Bronchus (tissue), 1 donor: ENCODE results near the genes KCTD7, SPDYE21 and AUTS2.

DNA sequence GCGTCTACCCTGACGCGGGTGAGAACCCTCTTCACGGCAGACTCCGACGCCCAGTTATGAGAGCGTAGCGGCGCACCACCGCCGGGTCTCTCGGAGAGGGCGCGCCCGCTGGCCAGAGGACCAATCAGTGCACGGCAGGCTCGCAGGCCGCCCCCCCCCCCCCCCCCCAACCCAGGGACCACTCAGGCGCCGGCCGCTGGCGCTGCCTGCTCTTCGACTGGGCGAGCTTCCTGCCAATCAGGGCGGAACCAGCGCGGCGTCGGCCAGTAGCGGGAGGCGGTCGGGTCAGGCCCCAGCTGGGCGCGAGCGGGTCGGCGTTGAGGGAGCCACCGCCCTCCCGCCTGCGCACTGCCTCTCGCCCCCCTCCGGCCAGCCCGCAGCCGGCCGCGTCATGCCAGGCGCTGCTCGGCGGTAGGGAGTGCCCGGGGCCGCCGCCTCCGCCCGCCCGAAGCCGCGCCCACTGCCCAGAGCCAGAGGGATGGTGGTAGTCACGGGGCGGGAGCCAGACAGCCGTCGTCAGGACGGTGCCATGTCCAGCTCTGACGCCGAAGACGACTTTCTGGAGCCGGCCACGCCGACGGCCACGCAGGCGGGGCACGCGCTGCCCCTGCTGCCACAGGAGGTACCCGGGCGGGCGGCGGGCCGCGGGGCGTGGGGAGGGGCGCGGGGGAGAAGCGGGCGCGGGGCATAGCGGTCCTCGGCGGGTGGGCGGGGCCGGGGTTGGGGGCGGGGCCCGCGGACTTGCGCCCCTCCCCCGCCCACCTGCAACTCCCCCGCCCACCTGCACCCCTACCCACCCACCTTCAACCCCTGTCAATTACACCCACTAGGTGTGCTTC lies at the start of gene KCTD7:
Gene KCTD7, plus strand, starts transcription at position 295 of the 839 bp plus-strand sequence.
- PRO-cap = bidirectional peak, plus-strand start at position 295 of the sequence, minus-strand start at position 58 of the sequence; unidirectional peak, minus-strand start at position 706 of the sequence

- PRO-cap = no peak
Measured at GRCh38 chr7:66699961-66700531, 40.5 kb upstream of the RABGEF1 start.

DNA sequence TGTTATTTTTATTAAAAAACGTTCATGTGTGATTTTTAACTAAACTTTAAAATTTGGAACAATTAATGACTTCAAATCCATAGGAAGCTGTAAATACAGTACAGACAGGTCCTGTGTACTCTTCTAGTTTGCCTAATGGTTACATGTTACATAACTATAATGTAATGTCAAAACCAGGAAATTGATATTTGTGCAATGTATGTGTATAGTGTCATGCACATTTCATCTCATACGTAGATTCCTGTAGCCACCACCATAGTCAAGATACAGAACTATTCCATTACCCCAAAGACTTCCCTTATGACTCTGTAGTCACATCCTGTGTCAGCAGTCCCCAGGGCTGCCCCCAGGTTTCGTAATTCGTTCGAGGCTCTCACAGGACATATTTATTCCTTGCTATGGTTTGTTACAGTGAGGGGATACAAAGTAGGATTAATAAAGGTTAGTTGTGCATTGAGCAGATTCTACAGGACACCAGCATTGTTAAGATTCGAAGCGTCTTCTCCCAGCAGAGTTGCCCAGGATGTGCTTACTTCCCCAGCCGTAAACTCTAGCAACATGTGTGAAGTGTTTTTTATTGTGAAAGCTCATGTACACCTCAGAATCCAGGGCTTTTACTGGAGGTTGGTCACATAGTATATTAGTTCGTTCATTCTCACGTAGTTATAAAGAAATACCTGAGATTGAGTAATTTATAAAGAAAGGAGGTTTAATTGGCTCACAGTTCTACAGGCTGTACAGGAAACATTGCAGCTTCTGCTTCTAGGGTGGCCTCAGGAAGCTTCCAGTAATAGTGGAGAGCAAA lies 18.5 kb downstream of the RABGEF1 start:
- PRO-cap = no peak

GRCh38 chr7:66987770-66988247 lies 7.6 kb downstream of the SBDS start:
- PRO-cap = no peak

DNA sequence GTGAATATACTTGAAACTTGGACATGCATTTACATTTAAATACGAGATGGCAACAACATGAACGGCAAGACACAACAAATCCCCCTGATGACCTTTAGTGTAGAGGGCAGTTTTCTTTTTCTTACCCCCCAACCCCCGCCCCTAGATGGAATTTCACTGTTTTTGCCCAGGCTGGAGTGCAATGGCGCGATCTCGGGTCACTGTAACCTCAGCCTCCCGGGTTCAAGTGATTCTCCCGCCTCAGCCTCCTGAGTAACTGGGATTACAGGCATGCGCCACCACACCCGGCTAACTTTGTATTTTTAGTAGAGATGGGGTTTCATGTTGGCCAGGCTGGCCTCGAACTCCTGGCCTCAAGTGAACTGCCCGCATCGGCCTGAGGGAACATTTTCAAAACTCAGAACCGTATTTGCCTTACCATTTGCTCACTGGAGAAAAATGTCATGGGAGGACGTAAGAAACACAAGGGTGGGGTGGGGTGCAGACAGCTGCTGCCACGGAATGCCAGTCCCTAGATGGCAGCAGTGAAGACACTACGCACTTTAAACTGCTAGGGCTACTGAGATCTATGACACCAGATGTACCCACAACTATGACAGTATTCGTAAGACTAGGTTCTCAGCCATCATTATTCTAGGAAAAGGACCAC lies 892 bp downstream of the SBDS start:
- PRO-cap = no peak

GRCh38 chr7:67276523-67277112 lies at the start of gene SPDYE21:
TSS of gene SPDYE21 (plus strand) at chr7:67276941.
- PRO-cap = no peak

- PRO-cap = no peak
Measured at GRCh38 chr7:67937472-67938139, 660.9 kb downstream of the SPDYE21 start.

DNA sequence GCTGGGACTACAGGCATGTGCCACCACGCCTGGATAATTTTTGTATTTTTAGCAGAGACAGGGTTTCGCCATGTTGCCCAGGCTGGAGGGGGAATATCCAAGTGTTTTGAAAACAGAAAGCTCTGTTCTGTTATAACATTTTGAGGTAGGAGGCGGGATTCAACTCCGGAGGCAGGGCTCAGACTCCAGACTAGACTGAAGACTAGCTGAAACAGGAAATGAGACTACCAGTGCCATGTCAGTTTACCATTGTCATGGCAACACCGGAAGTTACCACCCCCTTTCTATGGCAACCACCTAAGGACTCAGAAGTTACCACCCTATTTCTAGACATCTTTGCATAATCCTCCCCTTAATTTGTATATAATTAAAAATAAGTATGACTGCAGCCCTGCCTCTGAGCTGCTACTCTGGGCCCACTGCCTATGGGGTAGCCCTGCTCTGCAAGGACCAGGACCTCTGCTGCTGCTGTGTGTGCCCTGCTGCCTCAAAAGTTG lies 1069.0 kb upstream of the AUTS2 start:
- PRO-cap = no peak

DNA sequence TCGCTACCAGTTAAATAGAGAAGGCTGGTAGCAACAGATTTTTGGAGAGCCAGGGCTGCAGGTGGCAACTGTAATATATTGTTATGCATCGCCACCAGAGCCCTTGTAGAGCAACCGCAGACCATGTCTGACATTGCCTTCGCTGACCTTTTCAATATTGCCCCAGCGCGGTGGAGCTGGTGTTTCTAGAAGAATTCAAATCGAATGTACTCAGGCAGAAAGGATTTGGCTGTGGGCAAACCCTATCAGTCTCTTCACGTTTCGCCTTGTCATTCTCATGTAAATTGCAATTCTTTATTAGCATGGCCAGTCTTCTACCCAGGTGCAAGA lies 490.2 kb upstream of the AUTS2 start:
- PRO-cap = unidirectional peak, minus-strand start at position 104 of the sequence

GRCh38 chr7:69597812-69598799 lies at the start of gene AUTS2:
TSS of gene AUTS2 (plus strand) at chr7:69598475.
- PRO-cap = bidirectional peak, plus-strand start at chr7:69598257, minus-strand start at chr7:69598055; unidirectional peak, plus-strand start at chr7:69598533

GRCh38 chr7:69701967-69702271 lies 103.6 kb downstream of the AUTS2 start:
- PRO-cap = no peak

DNA sequence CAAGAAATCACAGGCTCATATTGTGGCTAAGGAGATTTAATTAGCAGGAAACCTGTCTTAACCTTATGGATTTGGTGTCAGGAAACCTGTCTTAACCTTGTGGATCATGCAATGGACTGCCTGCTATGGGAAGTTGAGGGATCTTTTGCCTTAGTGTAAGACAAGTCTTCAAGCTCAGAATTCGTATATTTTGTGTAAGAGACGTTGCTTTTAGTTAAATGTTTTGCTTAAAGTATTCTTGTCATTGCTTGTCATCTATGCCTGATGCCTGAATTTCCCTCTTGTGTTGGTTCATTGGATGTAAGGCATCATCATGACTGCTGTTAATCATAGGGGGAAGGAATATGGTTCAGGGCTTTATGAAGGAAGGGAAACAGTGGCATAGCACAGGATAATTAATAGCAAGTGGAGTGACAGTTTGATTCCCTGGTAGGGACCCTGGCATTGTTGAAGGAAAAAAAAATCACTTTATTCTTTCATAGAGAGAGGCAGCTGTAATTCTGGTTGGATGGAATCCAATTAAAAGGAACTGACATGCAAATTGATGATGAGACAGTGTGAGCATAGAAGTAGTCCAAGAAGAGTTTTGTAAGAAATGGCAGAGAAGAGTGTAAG lies 121.3 kb downstream of the AUTS2 start:
- PRO-cap = no peak

DNA sequence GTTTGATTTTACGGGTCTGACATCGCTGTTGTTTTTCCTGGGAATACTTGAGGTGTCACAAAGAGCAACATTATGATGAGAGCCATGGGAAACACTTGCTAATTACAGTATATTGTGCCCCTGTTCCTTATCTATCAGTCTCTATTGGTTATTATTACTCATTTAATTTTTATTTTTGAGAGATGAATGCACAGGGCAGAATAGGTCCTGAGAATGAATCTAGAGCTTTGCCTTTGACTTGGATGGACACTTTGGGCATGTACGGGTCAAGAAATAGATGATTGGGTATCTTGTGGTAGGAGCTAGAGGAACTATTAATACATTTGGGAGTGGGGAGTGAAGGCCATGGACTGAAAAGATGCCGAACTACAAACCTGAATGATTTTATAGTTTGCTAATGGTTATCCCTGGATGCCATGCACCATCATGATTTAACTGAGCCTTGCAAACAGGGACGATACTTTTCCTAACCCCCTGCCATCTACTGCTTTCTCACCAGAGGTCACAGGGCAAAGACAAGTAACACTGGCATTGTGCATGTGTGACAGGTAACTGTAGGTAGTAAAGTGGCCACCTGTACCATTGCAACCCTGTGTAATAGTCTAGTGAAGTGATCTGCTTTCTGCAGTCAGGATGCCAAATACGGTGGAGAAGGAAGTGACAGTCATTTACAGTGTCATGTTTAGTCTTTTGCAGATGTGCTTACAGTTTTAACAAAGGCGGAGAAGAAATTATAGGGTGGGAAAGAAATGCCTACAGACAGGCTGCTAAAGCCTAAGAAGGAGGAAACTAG lies 157.5 kb downstream of the AUTS2 start:
- PRO-cap = no peak

- PRO-cap = no peak
Measured at GRCh38 chr7:70140640-70141459, 542.6 kb downstream of the AUTS2 start.

GRCh38 chr7:70595342-70595663 lies 536.6 kb upstream of the GALNT17 start:
- PRO-cap = no peak

DNA sequence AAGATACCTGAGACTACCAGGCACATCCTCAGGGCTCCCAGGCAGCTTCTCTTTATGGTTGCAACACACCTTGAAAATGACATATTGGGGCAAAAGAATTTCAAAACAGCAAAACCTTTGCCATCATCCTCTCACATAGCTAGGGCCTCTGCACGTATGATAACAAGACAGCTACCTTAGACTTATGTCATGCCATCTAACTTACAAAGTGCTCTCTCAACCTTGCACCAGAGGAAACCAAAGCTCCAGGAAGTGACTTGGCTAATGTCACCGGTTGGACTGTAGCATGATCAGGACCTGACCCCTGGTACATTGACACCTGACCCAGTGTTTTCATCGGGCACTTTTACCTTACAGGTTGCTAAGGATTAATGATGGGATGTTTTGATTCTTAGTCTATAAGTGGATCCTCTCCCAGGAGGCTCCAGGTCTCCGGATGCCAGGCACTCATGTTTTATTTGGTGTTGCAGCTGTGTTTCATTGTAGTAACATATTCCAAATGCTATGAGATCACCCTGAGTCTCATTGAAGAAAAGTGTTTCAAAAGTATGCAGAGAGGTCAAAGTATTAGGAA lies 529.8 kb upstream of the GALNT17 start:
- PRO-cap = no peak

DNA sequence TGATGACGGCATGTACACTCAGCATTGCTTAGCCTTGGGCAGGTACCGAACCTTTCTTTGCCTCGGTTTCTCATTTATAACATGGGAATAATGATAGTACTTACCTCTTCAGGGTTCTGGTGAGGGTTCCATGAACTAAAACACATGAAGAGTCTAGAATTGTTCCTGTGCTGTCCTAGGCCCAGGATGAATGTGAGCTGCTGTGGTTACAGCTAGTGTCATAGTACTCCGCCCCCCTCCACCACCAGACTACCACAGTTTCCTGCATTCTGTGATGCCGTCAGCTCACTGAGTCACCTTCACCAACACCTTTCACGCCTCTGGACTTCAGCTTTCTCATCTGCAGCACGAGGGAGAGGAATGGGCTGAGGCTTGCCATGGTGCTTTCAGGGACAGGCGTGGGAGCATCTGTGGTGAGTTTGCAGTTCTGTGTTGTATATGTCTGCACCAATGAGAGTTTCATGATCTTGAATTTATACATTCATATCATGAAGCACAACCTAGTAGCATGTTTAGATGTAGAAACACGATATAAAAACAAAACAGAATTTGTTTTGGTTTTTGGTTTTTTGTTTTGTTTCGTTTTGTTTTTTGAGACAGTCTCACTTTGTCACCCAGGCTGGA lies 483.8 kb upstream of the GALNT17 start:
- PRO-cap = no peak

DNA sequence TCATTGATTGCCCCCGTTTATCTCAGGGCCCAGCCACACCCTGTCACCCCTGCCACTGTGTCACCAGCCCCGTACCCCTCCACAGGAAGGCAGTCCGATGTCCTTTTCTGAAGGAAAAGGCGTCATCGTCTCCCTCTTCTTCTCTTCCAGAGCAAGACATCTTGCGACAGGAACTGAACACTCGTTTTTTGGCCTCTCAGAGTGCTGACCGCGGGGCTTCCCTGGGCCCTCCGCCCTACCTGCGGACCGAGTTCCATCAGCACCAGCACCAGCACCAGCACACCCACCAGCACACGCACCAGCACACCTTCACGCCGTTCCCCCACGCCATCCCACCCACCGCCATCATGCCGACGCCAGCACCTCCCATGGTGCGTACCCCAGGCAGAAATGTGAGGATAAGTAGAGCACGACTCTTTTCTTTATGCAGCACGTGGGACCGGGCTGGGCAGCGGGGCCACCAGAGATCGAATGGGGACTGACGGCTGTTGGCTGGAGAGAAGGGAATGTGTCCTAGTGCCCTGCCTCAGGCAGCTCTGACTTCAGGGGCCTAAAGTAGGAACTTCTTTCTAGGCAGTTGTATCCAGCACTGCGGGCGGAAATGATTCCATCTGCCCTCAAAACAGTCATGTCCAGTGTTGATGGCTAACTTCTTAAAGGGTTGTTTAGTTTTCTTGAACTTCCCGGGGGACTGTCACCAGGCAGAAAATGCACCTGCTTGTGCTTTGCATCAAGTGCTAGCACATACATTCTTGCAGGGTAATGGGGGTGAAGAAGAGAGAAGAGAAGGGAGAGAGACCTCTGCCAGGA lies 365.8 kb upstream of the GALNT17 start:
- PRO-cap = no peak

GRCh38 chr7:72806850-72807524 lies 21.0 kb downstream of the TYW1B start:
- PRO-cap = no peak

DNA sequence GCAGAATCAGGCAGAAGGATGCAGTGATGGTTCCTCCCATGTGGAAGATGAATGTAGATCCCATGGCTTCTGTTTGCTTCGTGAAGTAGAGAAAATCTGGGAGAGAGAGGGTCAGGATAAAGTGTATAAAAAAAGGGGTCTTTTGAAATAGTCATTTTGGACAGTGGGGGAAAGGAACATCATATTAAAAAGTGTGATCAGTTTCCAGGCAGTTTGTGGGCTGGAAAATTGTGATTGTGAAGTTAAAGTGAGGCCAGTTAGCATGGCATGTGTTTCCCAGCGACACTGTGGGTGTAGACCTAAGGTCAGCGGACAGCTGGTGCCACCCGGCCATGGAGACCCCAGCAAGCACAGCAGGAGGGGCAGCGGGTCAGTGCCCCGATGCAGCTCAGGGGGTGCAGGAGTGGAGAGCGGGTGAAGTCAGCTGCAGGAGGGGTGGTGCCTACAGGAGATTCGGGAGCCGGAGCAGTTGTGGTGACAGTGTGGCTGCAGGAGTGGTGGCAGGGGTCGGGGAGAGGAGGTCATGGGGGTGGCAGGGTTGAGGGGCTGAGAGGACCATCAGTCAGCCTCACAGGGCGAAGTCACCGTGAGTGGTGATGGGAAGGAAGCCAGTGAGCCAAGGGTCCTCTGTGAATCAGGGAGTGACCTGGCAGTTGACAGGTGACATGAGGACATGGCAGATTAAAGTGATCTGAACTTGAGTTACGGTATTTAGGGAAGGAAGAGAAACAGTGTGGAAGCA lies 19.6 kb downstream of the POM121 start:
- PRO-cap = no peak